ENCODE measurements around a stretch of chr4.

DNA sequence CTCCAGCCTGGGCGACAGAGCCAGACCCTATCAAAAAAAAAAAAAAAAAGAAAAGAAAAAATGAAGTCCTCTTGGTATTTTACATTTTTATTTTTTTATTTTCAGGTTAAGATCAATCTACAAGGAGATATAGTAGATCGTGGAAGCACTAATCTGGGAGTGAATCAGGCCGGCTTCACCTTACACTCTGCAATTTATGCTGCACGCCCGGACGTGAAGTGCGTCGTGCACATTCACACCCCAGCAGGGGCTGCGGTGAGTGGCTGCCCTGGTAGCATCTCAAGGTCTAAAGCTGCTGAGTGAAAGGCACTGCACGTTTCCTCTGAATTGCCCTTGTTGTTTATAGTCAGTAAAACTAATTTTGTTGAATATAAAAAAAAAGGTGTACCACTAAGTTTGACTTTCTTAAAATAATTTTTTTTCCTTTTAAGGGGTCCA is 40.1 kb downstream of the MFSD10 start:
- RRBS: no CpG with 5 or more reads among the region's 10 CpGs

DNA sequence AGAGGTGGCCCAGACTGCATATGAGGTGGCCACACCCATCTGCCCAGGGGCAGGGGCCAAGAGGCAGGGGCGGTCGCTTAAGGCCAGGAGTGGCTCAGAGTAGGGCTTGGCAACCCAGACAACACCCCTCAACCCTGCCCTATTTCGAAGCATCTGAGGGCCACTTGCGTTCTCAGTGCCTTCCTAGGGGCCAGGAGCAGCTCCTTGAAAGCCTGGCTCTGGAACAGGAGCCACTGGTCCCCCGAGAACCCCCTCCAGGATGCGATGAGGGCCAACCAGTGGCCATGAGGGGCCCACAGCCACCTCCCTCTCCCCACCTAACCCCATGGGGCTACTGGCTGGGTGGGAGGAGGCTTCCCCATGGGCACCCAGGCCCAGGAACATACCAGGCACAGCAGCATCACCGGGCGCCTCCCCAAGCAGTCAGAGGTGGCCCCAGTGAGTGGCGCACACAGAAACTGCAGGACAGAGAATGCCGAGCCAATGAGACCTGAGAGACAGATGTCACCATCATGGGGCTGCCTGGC is 1.8 kb downstream of the MFSD10 start:
- RRBS: no CpG with 5 or more reads among the region's 10 CpGs

- RRBS: 4% methylated on average over 23 of the region's 94 CpGs
These were observed 679 bp downstream of the MFSD10 start for GRCh38 chr4:2933645-2934646.

- RRBS: no CpG with 5 or more reads among the region's 24 CpGs
These were observed 6.8 kb upstream of the MFSD10 start for GRCh38 chr4:2941258-2942063.

DNA sequence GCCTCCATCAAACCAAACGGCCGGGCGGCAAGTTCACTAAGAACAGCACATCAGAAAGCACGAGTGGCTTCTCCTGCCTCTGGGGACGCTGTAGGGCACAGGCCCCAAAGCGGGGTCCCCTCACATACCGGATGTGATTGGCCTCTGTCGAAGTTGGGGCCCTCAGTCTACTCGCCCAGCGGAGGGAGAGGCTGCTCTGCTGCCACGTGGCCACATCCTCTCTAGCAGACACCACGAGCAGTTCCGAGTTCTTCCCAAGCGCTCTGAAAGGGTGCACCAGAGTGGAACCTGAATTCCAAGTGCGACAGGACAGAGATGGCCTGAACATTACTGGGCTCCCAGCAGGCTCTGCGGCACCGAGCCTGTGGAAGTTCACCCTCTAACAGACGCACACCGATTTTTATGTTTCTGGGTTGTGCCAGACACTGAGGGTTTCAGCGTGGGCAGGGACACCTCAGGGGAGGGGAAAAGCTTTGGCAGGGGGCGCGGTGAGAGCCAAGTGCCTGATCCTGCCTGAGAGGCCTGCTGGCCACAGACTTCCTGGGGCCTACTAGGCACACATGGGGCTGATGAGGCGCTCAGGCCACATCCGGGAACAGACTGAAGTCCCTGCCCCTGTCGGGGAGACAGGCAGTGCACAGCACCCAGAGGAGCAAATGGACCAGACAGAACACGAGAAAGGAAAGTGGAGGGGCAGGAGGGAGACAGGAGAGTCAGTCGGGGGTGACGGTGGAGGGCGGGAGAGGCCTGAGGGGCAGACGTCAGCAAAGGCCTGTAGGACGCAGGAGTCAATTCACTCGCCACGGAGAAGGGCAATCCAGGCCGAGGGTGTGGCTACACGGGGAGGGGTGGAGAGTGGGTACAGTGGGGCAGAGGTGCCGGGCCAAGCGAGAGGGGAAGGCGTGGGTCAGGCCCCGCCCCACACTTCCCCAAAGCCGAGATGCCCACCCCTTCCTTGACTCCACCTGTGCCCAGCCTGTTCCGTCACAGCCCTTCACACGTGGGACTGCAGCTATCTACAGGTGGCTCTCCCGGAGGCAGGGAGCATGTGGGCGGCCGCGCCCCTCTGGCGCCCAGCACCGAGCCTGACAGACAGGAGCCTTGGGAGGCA is 7.8 kb upstream of the MFSD10 start:
- RRBS: 87% methylated on average over 8 of the region's 48 CpGs

DNA sequence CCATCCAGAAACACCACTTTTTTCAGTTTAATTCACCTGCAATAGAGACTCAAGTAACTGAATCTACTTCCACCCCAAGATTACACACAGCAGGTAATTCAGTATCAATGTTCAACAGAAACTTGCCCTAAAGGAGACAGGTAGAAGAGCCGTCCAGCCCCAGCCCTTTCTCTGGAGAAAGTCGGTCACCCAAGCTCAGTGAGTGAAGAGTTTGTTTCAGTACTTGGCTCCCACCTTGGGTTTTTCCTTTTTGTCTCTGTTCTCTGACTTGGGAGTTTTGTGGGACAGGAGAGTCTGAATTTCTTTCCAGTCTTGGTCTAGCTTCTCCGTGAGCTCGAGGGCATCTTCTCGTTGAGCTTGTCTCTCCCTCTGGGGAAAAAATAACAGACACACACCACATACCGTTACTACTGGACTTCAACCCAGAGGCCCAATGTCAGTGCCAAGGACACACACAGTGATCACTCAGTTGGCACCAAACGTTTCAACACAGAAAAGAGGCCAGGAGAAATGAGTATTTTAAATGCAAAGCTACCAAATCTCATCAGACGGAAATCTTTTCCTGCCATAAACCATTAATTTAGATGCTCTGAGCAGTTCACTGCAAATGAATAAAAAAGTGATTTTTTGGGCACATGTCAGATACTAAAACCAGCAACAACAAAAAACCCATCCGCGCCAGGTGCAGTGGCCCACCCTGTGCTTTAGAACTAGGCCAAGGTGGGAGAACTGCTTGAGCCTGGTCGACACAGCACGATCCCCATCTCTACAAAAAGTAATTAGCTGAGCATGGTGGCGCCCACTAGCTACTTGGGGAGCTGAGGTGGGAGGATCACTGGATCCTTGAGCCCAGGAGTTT is 9.7 kb downstream of the NOP14 start:
- RRBS: no CpG with 5 or more reads among the region's 13 CpGs

DNA sequence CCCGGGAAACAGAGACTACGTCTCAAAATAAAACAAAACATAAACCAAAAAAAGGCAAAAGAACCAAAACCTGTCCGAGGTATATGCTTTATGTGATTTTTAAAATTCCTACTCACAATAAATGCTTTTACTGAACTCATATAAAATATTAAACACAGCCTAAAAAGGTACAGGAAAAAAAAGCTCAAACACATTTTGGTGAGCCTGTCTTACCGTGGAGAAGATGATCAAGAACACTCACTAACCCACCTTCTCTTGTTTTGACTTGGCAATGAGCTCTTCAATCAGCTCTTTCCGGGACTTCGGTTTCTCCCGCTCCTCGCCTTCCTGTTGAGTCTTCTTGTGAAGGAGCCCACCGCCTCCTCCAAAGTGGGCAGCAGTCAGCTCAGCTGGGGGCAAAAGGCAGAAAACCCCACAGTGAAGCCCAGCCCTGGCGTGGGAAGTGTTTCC is 9.0 kb downstream of the NOP14 start:
- RRBS: no CpG with 5 or more reads among the region's 10 CpGs

DNA sequence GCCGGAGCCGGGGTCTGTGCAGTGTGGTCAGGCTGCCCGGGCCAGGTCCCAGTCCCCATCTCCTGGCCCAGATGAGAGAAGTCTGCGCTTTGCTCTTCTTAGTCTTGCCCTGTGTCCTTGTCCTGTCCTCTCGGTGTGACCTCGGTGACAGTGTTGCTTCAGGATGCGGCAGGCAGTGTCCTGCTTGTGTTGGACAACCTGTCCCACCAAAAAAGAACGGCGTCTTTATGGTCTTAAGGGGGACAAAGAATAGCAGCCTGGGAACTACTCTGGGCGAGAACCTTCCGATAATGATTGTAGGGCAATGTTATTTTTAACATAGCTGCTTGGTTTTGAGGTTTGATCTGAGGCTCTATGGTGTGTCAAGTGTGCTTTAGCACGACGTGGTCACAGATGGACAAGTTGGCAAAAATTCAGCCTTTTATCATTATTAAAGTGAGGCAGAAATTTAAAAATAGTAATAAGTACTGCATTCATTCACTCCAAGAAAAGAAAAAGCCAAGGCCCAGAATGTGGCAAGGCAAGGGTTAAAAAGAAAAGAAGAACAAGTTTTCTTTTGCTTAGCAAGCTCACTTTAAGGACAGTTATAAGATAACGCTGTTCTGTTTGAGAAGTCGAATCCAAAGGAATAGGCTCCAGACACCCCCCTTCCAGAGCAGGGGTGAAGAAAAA is 1.0 kb downstream of the GRK4 start:
- RRBS: 6% methylated on average over 1 of the region's 15 CpGs

- RRBS: 2% methylated on average over 13 of the region's 71 CpGs
These were observed 635 bp downstream of the HTT start for GRCh38 chr4:3074795-3075837.

DNA sequence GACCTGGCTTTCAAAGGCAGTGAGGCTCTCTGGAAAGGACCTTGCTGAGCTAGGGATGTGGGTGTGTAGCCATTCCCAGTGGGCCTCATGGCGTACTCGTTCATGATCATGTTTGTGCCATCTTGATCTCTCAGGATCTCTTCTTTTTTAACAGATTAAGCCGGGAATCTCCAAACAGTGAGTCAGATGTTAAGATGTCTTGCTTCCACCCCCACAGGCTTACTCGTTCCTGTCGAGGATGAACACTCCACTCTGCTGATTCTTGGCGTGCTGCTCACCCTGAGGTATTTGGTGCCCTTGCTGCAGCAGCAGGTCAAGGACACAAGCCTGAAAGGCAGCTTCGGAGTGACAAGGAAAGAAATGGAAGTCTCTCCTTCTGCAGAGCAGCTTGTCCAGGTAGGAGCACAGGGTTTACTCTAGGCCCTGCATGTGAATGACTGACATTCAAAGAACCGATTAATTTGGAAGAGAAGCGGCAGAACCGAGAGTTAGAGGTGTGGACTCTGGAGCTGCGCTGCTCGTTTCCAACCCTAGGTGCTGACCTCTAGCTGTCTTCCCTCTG is 41.5 kb downstream of the HTT start:
- RRBS: no CpG with 5 or more reads among the region's 12 CpGs

- RRBS: no CpG with 5 or more reads among the region's 9 CpGs
These were observed 29.1 kb upstream of the MSANTD1 start for GRCh38 chr4:3219806-3220396.

GRCh38 chr4:3242874-3243309 is 6.1 kb upstream of the MSANTD1 start:
- RRBS: no CpG with 5 or more reads among the region's 11 CpGs

DNA sequence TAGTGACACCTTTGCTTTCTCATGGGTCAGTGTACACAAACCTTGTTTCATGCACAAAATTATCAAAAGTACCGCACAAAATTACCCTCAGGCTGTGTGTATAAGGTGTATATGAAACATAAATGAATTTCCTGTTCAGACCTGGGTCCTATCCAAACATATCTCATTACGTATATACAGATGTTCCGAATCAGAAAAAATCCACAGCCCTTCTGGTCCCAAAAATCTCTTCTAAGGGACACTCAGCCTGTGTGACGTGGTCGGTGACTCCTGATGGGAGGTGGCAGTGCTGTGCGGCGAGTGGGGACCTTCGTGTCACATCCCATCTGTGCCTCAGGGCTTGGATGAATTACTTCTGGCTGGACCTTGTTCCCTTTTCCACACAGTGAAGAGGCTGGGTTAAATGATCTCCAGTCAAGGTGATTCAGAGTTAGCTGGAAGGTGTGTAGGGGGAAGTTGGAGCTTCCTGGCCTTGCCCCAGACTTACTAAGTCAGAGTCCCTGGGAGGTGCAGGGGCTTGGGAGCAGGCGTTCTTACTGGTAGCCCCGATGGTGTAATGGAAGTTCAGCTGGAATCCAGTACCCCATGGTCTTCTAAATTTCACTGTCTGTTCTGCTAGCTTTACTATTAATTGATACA is 18.9 kb downstream of the RGS12 start:
- RRBS: no CpG with 5 or more reads among the region's 10 CpGs

GRCh38 chr4:3386059-3386548 is 55.7 kb upstream of the HGFAC start:
- RRBS: no CpG with 5 or more reads among the region's 8 CpGs

GRCh38 chr4:3405157-3405372 is 36.7 kb upstream of the HGFAC start:
- RRBS: no CpG with 5 or more reads among the region's 8 CpGs

DNA sequence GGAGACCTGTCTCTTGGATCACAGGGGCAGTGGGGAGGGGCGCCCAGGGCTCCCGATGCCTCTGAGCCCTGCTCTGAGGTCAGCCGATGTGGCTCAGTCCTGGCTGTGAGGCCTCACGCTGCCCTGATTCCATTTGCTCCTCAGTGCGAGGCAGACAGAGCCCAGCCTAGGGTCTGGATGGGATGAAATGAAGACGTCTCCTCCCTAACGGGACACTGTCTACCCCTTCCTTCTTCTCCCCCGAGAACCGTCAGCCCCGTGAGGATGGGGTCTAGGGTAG is 1.1 kb upstream of the DOK7 start:
- RRBS: no CpG with 5 or more reads among the region's 10 CpGs

DNA sequence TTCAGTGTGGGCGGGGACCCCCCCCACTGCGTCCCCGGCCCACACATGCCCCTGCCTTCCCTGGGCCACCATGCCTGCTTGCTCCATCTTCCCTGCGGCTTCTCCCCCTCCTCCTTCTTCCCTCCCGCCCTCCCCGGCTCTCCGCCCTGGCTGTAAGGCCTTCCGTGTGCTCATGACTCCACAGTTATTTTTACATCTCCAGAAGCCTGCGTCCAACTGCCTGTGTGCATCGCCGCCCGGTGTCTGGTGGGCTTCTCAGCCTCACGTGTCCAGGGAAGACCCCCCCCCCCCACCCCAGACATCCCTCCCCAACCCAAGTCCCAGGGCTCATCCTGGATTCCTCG is 4.0 kb downstream of the DOK7 start:
- RRBS: 86% methylated on average over 9 of the region's 14 CpGs

DNA sequence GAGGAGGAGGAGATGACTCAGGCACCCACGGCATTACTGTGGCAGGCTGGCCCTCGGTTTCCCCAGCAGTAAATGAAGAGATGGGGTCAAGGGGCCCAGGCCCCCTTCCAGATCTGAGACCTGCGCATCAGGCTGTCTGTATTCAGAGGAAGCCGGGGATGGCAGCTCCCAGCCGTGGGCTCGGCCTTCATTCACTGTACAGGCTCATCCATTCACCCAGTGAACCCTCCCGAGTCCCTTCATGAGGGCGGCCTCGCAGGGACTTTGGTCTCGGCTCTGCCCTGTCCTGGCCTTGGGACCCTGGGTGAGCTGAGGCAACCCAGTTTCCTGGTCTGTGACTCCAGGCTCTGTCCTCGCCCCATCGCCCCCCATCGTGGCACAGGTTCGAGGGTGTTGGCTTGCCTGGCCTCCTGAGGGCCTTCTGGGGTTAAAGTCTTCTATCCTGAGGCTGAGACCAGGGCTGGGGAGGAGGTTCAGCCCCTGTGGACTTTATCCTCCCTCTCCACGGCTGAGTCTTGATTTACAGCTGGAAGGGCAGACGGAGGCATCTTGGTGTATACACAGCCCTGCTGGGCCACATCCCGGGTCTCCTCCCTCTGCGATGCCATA is 44.2 kb upstream of the LRPAP1 start:
- RRBS: 41% methylated on average over 2 of the region's 18 CpGs

DNA sequence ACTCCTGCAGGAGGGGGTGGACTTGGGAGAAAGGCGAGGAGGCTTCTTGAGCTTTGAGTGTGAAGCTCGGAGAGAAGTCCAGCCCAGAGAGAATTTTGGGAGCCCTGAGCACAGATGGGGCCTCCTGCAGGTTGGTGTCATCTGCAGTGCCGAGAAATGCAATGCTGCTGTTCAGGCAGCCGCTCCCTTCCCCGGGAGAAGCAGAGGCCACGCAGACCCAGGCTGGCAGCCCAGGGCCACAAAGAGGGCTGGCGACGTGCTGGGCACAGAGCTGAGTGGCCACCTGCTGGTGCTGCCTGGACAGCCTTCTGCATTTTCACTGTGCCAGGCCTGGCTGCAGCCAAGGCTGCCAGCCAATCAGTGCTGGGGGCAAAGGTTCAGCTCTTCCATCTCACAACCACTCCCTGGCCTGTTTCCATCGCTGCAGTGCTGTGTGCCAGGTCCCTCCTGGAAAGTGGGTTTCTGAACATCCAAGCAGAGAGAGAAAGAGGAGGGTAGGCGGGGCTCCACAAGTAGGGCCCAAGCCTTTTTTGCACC is 20.0 kb downstream of the ADRA2C start:
- RRBS: no CpG with 5 or more reads among the region's 10 CpGs

DNA sequence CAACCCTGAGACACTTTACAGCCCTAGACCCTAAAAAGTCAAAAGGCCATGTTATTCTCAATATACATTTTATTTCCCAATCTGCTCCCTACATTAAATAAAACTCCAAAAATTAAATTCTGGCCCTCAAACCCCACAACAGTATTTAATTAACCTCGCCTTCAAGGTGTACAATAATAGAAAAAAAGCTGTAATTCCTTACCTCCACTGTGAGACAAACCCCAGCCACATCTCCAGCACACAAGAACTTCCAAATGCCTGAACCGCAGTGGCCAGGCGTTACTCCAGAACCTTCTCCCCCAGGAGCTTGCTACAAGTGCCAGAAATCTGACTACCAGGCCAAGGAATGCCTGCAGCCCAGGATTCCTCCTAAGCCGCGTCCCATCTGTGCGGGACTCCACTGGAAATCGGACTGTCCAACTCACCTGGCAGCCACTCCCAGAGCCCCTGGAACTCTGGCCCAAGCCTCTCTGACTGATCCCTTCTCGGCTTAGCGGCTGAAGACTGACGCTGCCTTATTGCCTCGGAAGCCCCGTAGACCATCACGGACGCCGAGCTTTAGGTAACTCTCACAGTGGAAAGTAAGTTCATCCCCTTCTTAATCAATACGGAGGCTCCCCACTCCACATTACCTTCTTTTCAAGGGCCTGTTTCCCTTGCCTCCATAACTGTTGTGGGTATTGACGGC is 163.3 kb downstream of the ADRA2C start:
- RRBS: no CpG with 5 or more reads among the region's 17 CpGs

All from AG10803 (cell line).